Hair follicular keratinocyte (primary cell): Measurements from ENCODE around the genes AGO1, TEKT2, EVA1B and GRIK3.

- RAMPAGE, long total RNA = no peak
These were observed 870 bp downstream of the TFAP2E start for GRCh38 chr1:35573851-35574517.

DNA sequence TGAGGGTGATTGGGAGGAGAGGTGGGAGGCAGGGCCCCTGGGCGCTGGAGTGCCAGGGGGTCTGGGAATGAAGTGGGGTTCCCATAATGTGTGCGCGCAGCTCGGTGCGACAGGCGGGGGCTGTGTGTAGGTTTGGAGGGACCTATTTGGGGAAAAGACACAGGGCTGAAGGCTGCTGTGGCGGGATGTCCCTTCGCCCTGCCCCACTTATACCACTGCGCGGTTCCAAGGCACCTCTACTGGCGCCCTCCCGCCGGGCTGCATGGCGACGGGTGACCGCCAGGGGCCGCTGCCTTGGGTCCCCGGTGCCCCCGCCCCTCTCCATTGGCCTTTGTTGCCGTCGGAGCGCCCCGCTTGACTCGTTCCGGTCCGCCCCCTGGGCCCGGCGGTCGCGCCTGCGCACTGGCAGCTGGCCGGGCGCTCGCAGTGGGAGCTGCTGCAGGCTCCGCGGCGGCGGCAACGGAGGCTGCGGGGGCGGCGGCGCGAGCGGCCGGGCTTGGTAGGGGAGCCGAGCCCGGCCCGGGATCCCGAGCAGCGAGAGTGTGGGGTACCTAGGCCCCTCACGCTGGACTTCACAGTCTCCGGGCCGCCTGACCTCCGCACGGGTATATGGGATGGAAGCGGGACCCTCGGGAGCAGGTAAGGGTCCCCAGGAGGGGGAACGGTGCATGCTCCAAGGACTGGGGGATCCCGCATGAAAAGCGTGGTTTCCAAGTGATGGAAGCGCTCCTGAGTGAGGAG is at the start of gene AGO1:
TSS of gene AGO1 (plus strand) at position 402 of the 741 bp plus-strand sequence.
- RAMPAGE, long total RNA = no peak

DNA sequence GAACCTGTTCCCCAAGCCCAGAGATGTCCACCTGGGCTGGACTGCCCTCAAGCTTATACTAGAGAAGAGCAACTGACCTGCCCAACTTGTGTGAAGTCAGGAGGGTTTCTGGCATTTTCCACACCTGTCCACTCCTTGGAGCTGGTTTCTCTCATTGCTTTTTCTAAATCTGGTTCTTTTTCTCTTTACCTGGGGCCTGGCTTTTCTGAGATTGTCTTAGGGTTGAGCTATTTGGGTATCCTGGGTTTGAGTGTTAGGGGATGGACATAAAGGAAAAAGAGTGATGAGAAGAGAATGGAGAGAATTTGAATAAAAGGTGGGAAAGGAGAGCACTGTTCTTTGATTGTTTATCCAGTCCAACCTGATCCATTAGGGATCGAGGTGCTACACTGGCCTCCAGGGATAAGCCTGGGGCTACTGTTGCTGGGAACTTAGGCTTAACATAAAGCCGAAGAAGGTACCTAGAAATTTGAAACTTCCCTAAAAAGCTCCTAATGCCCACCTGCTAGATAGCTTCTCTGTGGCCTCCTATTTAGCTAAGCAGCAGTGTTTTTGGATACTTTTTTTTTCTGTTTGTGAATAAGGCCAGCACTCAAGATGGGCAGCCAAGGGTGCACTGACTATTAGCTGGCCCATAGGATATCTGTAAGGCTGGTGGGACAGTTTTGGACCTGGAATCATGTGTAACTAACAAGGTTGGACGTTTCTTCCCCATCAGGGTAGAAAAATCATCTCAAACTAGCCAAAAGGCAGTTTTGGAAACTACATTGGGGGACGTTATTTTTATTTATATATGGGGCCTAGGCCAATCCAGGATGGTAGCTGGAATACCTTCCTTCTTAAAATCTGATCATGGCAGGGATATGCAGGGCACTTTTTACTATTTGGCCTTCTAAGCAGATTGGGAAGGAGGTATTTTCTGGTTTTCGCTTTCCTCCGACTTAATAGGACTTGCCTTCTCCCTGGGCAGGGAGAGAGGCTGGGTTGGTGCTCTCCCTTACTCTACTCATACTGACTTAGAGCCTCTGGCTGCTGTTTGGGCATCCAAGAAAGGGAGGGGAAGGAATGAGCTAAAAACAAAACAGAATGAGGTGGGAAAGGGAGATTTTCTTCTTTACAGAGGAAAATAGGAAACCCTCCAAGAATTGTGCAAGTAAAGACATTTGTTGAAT is 7.8 kb upstream of the AGO3 start:
- RAMPAGE, long total RNA = no peak

DNA sequence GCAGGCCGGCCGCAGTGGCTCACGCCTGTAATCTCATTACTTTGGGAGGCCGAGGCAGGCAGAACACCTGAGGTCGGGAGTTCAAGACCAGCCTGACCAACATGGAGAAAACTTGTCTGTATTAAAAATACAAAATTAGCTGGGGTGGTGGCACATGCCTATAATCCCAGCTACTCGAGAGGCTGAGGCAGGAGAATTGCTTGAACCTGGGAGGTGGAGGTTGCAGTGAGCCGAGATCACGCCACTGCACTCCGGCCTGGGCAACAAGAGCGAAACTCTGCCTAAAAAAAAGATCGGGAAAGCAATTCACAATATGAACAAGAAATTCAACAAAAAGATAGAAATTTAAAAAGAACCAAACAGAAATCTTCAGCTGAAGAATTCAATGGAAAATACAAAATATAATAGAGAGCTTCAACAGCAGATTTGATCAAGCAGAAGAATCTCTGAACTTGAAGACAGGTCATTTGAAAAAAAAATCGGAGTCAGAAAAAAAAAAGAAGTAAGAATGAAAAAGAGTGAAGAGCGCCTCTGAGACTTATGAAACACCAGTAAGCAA is 36.9 kb upstream of the TEKT2 start:
- RAMPAGE, long total RNA = no peak

- RAMPAGE, long total RNA = no peak
These were observed at the start of gene TEKT2 for GRCh38 chr1:36083742-36084712. Gene TEKT2 (plus strand): TSS chr1:36084094.

DNA sequence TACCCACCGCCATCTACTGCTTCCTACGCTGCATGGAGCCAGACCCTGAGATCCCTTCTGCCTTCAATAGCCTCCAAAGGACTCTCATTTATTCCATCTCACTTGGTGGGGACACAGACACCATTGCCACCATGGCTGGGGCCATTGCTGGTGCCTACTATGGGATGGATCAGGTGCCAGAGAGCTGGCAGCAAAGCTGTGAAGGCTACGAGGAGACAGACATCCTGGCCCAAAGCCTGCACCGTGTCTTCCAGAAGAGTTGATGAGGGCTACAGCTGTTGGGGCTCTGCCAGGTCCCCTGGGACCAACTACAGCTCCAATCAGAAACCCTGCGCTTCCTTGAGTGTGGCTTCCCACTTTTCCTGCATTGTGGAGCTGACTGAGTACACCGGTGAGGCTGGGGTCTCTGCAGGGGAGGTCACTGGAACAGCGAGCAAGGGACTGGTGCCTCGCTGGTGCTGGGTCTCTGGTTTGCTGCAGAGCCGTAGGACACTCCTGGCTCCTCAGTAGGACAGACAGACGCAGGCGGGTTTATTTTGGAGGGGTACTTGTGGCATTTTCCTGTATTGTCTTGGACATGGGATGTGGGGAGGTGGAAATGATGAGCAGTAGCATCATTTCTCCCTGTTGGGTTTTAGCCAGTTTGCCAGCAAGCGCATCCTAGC is 4.6 kb downstream of the ADPRS start:
- RAMPAGE, long total RNA = no peak

DNA sequence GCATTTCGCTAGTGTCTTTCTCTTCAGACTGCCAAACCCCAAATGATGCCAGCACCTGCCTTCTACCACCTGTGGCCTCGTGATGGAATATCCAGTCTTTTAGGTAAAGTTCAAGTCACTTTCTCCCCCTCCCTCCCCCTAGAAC is 551 bp upstream of the TRAPPC3 start:
- RAMPAGE, long total RNA = no peak

- RAMPAGE, long total RNA = no peak
These were observed 5.6 kb downstream of the MAP7D1 start for GRCh38 chr1:36161590-36161888.

DNA sequence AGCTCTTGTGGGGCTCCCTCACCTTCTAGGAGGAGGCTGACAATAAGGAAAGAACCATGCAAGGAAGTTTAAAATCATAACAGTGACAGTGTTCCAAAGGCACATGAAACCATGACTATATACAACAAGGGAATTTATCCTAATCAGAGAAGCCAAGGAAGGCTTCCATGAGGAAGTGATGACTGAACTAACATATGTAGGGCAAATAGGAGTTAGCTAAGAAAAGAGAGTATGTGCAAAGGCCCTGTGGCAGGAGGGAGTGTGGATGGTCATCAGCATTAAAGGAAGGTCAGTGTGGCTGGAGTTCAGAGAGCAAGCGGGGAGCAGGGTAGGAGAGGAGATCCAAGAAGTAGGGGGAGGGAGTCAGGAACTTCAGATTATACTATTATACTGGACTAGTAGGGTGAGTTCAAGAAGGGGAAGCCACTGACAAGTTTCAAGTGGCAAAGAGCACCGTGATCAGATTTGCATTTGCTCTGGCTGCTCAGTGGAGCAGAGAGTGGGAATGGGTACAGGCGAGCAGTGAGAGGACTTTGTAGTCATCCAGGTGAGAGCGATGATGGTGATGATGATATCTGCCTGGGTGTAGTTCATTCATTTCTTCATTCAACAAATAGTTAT is 8.4 kb downstream of the MAP7D1 start:
- RAMPAGE, long total RNA = no peak

DNA sequence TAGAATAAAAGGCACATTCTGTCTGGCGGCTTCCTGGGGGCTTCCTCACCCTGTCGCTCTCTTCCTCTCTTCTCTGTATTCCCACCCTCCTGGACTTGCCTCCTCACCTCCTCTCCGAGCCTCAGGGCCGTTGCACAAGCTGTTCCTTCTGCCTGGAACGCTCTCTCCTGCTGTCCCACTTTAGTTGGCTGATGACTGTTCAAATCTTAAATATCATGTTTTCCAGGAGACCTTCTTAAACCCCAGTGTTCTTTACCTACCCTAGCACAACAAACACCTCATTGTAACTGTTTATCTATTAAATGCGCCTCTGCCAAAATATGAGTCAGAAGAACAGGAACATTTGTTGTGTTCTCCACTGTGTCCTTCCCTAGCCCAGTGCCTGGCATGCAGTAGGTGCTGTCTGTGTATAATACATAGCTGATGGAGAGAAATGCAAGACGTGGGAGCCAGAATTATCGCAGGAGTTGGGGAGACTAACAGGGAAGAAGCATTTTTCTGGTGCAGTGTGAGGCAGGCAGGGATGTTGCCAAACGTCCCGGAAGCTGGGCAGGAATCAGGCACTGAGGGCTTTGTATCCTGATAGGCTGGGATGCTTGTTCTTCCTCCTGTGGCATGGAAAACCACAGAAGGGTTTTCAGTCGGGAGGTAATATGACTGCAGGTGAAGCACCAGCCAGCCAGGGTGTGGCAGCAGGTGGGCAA is 24.1 kb upstream of the THRAP3 start:
- RAMPAGE, long total RNA = no peak

GRCh38 chr1:36300728-36301200 is 5.4 kb upstream of the SH3D21 start:
- RAMPAGE, long total RNA = no peak

DNA sequence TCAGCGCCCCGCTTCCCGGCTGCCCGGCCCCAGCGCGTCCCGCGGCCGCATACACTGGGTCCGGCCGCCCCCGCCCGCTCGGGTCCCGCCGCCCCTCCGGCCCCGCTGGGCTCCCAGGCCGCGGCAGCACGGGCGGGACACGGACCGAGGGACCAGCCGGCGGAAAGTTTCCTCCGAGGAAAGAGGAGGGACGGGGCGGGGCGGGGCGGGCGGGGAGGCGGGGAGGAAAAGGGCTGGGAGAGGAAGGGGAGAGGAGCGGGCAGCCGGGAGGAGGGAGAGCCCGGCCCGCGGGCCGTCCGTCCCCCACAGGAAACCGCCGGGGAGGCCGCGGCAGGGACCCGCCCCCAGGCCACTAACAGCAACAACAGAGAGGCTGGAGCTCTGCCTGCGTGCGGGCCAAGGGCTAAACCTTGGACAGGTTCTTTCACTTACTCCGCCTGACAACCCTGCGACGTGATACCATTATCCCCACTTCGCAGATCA is at the start of gene EVA1B:
TSS of gene EVA1B (minus strand) at position 185 of the 483 bp plus-strand sequence.
- RAMPAGE, long total RNA = no peak

- RAMPAGE, long total RNA = no peak
These were observed at the start of gene GRIK3 for GRCh38 chr1:37033949-37035124. Gene GRIK3 (minus strand): TSS chr1:37034515.

DNA sequence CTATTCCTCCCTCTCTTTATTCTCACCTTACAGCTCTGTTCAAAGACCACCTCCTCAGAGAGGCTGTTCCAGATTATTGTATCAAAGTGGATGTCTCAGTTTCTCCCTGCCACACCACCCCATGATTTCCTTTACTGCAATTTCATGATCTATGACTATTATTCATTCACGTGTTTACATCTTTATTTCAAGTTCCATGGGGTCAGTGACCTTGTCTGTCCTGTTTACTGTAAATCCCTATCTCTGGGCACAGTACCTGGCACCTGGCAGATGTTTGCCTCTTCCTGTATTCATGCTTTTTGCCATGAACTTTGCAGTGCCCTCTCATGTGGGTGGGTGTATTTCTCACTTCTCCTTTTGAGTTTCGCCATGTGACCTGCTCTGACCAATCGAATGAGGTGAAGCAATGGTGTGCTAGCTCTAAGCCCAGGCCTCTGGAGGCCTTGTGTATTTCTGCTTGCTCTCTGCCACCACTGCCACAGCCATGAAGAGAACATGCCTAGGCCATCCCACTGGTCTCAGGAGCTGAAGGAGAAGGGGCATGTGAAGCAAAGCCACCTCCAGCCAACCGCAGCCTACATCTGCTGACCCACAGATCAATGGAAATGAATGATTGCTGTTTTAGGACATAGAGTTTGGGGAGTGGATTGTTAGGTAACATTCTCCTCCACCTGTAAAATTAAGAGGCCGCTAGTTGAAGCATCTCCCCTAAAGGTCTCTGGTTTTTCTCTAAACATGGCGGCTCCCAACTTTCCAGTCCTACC is 185.5 kb upstream of the ZC3H12A start:
- RAMPAGE, long total RNA = no peak

DNA sequence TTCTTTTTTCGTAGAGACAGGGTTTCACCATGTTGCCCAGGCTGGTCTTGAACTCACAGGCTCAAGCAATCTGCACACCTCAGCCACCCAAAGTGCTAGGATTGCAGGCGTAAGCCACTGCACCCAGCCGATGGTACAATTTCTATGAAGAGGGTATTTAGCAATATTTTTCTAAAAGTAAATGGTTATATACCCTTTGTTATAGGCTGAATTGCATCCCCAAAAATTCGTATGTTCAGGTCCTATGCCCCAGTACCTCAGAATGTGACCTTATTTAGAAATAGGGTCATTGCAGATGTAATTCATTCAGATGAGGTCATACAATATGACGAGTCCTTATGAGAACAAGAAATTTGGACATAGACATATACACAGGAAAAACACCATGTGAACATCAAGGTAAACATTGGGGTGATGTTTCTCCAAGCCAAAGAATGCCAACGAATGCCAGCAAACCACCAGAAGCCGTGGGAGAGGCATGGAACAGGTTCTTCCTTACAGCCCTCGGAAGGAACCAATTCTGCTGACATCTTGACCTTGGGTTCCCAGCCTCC is 13.0 kb upstream of the ZC3H12A start:
- RAMPAGE, long total RNA = no peak

DNA sequence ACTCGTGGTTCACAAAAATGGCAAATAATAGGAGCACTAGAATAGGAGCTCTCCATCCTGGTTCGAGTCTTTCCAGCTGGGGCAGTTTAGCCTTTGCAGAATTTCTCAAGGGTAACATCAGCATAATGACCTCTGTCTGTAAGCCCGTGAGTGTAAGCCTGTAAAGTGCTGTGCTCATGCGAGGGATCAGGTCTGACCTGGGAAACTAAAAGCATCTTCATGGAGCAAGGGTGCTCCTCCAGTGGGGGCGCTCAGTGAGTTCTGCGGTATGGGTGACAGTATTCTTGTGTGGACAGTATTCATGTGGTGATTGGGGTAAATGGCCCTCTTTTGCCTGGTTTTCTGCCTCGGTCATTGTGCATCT is 824 bp upstream of the ZC3H12A start:
- RAMPAGE, long total RNA = no peak

- RAMPAGE, long total RNA = no peak
These were observed 9.3 kb downstream of the ZC3H12A start for GRCh38 chr1:37483380-37484415.

DNA sequence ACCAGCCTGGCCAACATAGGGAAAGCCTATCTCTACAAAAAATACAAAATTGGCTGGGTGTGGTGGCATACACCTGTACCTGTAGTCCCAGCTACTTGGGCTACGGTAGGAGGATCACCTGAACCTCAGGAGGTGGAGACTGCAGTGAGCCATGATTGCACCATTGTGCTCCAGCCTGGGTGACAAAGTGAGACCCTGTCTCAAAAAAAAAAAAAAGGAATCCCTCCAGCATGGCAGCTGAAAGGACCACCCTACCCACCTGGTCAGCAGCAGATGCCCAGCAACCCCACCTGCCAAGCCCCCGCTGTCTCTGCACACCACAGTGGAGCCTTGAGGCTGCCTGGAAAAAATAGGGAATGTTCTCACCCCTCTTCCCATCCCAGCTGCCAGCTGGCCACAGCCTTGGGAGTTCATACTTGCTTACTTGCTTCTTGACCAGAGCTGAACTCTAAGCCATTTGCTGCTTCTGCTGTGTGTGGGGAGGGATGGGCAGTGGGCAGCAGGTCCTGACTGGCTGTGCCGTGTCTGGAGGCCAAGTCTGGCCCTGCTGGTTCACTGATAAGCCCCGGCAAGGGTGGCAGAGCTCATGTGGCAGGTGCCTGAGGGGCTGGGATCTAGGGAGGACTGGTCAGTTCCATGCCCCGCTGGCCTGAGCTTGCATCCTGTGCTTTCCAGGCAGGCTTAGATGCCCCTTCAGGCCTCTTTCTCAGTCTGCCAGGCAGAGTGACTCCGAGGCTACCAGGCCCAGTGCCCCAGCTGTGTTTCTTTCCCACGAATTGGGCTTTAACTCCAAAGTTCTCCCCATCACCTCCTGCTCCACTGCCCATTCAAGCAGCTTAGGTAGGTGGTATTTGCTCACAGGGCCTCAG is 10.9 kb downstream of the ZC3H12A start:
- RAMPAGE, long total RNA = no peak

GRCh38 chr1:37498961-37499753 is 15.4 kb downstream of the MEAF6 start:
- RAMPAGE, long total RNA = no peak

GRCh38 chr1:37513048-37513624 is 1.4 kb downstream of the MEAF6 start:
- RAMPAGE, long total RNA = no peak